Hair follicle dermal papilla cell (primary cell): ENCODE results near the genes SHISA9 and NPIPA3.

DNA sequence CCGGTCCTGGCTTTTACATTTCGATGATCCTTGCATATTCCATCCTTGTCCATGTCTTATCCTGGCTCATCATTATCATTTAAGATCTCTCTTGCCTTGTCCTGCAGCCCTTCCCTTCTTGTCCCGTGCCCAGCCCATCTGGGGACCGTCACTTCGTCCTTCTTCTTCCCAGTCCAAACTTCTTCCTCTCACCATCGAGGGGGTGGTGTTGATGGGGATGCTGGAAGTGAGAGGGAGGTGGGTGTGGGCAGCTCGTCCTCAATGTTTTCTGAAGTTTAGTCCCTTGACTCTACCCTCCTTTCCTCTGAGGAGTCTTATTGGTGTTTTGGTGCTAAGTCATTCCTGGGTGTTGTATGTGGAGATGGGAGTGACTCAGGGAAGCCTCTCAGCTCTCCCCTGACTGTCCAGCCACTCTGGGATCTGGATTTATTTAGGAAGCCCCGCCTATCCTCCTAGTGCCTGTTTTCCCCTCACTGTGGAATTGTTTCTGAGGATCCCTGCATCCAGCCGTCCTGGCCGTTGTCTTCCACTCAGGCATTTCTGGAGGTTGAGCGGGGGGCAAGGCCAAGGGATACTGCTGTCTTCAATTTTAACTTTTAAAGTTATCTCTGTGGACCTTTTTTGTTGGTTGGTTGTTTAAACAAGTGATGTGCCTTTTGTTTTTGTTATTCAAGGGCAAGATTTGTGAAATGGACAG is 1.1 kb downstream of the SNX29 start:
- CAGE, long polyA plus RNA = no peak

DNA sequence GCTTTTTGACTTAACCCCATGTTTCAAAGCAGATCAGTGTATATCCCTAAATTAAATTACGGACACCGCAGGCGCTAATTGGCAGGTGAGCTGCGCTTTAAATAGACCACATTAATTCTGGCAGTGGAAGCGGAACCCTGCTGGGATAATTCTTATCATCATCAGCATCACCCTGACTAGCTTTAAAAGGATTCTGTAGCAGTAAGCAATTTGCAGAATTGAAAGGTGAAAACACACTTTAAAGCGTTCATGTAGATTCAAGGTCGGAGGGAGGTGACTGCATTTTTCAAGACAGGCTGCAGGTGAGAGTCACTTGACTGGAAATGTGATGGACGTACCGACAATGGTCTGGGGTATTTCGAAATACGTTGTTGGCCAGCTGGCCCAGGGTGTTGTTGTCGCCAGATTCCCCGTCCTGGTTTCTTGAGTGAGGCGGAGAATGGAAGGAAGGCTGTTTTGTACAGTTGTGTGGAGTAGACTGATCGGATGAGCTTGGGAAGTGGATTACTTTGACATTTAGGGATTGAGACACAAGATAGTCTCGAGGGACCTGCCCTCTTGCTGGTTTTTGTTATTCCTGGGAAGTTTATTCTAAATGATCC is 62.1 kb downstream of the SNX29 start:
- CAGE, long polyA plus RNA = no peak

DNA sequence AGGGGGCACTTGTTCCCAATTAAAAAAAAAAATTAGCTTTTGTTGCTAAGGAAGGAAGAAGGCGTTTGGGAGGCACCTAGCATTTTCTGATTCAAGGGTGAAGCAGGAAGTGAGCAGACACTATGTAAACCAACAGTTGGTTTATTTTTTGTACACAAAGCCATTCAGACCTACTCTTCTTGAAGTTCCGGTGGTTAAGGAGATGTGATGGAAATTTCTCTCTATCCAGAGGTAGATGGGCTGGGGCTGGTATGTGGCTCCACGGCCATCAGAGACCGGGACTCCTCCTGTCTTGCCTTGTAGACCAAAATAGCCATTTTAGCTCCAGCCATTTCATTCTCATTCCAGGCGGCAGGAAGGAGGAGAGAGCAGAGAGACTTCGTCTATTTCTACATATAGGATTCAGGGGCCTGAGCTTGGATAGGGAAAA is 103.0 kb downstream of the SNX29 start:
- CAGE, long polyA plus RNA = no peak

DNA sequence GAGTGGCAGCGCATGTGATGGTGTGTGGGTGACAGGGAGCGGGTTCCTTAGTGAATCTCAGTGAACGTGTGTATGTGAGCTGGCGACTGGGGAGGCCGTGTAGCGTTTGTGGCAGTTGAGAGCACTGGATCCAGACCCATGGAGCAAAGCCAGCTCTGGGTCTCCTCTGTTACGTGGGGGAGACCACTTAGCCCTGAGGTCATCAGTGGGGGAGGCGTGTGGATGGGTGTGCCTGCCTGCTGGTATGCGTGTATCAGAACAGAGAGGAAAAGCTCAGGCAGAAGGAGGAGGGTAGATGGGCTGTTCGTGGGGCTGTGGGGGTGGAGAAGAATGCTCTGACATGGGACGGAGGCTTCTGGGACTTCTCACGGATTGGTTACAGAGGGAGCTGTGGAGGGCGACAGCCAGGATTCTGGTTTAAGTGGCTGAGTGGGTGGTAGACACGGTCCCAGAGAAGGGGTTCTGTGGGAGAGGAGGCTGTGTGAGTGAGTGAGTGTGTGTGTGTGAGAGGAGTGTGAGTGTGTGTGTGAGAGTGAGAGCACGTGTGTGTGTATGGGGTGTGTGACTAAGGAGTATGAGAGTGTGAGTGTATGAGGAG is 193.8 kb downstream of the SNX29 start:
- CAGE, long polyA plus RNA = no peak

- CAGE, long polyA plus RNA = no peak
Observed at GRCh38 chr16:12212134-12212715, 235.7 kb downstream of the SNX29 start.

- CAGE, long polyA plus RNA = no peak
Observed at GRCh38 chr16:12245924-12246400, 269.4 kb downstream of the SNX29 start.

GRCh38 chr16:12255972-12256426 is 279.5 kb downstream of the SNX29 start:
- CAGE, long polyA plus RNA = no peak

DNA sequence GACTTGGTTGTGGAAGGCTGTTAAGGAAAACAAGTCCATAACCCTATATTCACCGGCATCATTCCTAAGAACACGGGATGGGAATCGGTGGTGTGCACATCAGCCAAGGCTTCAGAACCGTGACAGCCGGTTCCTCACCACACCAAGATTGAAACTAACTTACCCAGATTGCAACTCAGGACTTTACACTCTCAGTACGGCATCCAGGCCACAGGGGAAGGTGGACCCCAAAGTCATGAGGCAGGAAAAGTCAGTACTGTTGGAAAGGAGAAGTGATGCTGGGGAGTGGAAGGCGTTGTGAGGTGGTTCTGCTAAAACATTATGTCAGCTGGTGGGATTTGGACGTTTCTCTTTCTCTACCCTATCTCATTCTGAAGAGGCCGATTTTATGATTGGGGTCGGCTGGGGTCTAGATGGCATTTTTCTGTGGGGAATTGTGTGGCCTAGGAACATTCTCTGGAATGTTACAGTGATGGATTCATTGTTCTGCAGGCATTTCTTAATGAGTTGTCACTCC is 259.5 kb downstream of the CPPED1 start:
- CAGE, long polyA plus RNA = no peak

DNA sequence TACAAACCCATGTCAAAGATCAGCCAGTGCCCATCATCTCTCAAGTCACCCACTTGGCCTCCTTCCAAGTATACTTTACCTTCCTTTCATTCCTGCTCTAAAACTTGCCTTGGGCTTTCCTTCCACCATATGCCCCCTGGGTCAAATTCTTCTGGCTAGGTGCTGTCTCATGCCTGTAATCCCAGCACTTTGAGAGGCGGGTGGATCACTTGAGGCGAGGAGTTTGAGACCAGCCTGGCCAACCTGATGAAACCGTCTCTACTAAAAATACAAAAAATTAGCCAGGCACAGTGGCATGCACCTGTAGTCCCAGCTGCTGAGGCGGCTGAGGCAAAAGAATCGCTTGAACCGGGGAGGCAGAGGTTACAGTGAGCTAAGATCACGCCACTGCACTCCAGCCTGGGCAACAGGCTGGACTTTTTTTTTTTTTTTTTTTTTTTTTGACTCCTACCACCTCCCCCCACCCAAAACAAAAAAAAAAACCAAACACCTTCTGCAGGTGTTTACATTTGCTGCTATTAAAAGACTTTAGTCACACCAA is 184.2 kb downstream of the CPPED1 start:
- CAGE, long polyA plus RNA = no peak

DNA sequence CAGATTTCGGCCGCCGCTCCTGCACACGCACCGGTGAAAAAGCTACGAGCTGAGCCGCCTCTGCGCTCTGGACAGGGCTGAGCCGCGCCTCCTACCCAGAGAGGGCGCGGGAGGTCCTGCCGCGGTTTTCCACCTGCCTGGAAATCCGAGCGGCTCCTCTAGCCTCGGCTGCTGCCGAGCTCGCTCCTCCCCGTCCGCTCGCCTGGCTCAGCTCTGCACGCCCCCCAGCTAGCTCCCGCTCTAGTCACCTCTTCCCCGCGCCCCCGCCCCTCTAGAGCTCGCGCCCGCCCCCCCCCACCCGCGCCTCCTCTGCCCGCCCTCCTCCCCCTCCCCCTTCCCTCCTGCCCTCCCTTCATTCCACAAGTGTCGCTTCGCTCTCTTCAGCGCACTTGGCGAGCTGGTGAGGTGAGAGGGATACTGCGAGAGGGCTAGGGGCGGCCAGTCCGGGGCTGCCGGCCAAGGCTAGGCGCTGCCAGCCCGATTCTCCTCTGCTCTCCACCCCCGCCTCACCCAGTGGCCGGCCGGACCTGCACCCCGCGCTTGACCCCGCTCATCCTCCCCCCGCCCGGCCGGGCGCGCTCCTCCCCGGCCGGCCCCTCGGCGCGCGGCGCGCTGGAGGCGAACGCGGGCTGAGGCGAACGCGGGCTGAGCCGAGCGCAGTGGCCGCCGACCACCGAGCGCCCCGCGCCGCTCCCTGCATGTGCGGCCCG is at the start of gene SHISA9:
TSS of gene SHISA9 (plus strand) at position 355 of the 710 bp plus-strand sequence.
- CAGE, long polyA plus RNA = no peak

- CAGE, long polyA plus RNA = no peak
Observed at GRCh38 chr16:13898023-13898696, 21.8 kb upstream of the ERCC4 start.

GRCh38 chr16:14125791-14126165 is 54.7 kb downstream of the MRTFB start:
- CAGE, long polyA plus RNA = no peak

DNA sequence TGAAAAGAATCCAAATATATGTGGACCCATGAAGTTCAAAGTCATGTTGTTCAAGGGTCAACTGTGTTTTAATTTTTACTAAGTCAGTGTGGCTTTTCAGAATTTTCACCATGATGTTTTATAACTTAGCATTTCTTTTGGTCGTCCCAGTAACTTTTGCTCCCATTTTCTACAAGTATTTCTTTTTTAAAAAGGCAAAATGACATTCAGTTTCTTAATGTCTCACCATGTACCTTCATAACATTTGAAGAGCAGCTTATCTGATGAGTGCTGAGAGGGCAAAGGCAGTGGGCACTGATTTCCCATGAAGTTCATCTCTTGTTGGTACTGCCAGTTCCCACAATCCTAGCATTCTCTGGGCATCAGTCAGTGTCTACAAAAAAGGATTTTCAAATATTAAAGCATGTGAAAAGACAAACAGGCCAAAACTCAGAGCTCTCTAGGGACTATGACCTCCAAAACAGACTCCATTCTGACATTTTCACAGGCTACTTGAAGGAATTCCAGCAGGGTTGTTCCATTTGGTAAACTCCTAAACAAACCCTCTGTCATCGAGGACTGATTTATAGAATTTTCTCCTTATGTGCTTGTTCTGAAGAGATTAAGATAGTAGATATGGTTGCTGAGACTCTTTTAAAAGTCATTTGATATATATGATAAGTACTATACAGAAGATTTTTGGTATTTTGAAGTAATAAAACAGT is 80.4 kb downstream of the MRTFB start:
- CAGE, long polyA plus RNA = no peak

GRCh38 chr16:14284857-14285425 is 213.8 kb downstream of the MRTFB start:
- CAGE, long polyA plus RNA = no peak

DNA sequence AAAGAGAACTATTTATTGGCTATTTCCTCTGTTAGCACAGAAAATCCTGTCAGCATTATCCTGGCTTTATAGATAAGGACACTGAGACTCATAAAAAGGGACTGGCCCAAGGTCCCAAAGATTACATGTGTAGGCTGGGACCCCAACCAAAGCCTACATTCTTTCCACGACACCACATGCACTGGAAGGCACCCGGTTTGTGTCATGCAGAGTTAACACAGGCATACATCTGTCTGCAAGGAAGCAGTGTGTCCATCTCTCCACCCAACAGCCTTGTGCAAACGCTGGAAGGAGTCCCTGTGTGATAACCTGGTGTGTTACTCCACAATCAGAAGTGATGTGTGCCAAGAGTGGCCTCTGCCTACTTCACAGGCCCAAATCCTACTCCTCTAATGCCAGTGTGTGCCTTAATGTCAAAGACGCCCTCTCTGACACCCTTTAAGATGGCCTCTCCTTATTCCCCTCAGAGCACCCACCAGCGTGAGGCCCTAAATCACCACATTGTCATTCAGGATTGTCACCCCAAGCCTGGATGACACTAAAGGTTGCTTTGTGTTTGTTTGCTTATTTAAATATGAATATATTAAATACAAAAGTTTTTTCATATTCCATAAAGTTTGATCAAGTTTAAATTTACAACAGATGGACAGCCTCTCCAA is 139.7 kb downstream of the PARN start:
- CAGE, long polyA plus RNA = no peak

DNA sequence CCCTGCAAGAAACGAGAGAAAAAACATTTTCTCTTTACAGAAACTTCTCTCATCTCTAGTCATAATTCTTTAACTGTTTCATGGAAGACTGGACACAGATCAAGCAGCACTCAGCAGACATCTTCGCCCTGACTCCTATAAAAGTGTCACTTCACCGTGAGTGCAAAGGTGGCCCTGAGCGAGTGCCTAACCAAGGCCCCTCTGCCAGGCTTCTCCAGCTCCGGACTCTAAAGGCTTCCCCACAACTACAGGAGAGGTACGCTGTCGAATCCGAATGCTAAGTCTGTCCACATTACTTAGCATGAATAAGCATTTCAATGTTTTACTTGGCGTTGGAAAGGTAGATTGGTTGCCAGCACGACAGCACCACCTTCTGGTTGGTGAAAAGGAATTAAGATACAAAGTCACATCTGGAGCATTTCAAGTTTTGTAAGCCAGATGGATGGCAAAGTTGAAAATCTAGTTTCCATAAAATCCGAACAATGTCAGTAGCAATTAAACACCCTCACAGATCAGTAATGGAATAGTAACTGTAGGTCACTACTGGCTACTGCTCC is 101.0 kb downstream of the PARN start:
- CAGE, long polyA plus RNA = no peak

GRCh38 chr16:14640567-14641018 is 7.8 kb downstream of the BFAR start:
- CAGE, long polyA plus RNA = no peak

DNA sequence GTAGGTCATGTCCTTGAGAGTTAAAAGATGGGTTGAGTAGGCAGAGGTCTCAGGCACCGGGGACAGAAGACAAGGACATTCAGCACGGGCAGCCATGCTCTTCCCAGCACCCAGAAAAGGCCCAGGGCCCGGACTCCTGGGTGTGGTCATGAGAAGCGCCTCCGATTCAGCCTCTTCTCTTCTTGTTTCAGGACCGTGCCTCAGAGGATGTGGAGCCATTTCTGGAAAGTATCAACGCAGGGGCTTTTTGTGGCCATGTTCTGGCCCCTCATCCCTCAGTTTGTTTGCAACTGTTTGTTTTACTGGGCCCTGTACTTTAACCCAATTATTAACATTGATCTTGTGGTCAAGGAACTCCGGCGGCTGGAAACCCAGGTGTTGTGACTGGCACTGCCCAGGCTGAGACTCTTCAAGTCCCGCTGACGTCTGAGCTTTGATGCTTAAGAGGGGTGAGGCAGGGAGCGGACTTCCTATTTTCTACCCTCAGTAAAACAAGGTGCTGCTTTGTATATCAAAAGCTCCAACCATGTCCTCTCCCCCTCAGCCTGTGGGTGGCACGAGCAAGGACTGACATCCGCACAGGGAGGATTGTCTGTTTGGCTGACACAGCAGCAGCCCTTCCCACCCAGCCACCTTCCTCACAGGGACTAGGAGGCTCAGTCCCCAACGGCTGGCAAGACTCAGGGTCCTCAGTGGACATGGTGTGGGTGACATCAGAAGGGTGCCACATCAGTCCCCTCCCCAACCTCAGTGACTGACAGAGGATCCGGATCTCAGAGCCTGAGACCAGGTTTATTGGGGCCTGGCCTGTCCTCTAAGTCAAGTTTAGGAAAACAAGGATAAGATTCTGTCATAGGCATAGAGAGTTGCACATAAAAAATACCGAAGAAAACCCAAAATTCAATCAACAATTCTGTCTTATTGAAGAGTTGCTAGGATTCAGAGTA is 26.4 kb downstream of the PLA2G10 start:
- CAGE, long polyA plus RNA = no peak

- CAGE, long polyA plus RNA = no peak
Observed at GRCh38 chr16:14703083-14703590, at the start of gene NPIPA3. NPIPA3 (plus strand) TSS chr16:14703411.

GRCh38 chr16:15029479-15030349 is 26.2 kb downstream of the NTAN1 start:
- CAGE, long polyA plus RNA = no peak